HTERT-HM (cell line): ENCODE results near the genes TMCC1 and RYK.

GRCh38 chr3:129494798-129495872 is 33.3 kb upstream of the RHO start:
- RRBS = no CpG with 5 or more reads among the region's 16 CpGs

GRCh38 chr3:129577823-129578845 is 28.3 kb downstream of the PLXND1 start:
- RRBS = 93% methylated on average over 5 of the region's 22 CpGs

DNA sequence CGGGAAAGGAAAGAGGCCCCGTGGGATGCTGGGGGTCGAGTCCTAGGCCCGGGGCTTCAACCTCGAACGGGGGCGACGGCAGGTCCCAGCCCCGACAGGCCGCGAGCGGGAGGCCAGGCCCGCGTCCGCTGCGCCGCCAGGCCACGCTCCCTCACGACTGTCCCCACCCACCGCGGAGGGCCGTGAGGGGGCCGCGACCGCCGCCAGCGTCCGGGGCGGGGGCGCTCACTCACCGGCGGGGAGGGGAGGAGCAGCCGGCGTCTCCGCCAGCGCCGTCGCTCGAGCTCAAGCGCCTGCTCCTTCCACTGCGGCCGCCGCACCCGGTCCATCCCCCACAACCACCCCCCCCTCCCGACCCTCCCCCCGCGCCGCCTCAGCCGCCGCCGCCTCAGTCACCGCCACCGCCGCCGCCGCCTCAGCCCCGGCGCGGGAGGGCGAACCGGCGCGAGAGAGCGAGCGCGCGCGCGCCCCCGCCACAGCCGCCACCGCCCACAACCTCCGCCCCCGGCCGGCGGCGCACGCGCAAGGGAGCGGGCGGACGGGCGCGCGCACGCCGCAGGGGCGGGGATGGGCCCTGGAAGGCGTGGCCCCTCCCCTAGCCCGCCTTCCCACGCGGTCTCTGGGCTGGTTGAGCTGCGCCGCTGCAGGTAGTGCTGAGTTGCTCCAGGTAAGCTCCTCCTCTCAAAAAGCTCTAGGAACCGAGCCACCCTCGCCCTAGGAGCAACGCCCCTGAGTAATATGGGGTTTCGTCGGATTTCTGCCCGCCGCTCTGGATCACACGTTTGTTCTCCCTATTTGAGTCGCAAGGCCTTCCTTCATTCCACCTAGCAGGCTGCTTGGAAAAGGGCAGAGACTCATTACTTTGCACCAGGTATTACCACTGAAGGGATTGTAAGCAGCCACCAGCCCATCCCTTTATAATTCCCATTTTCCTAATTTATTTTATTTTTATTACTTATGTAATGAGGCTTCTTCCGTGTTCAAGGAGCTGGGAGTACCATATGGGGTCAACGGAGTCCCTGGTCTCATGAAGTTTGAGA is at the start of gene TMCC1:
TMCC1 (minus strand) TSS at position 451 of the 1,040 bp plus-strand sequence.
- RRBS = 1% methylated on average over 31 of the region's 105 CpGs

- RRBS = no CpG with 5 or more reads among the region's 2 CpGs
Observed at GRCh38 chr3:132346471-132346817, 29.2 kb downstream of the ACP3 start.

DNA sequence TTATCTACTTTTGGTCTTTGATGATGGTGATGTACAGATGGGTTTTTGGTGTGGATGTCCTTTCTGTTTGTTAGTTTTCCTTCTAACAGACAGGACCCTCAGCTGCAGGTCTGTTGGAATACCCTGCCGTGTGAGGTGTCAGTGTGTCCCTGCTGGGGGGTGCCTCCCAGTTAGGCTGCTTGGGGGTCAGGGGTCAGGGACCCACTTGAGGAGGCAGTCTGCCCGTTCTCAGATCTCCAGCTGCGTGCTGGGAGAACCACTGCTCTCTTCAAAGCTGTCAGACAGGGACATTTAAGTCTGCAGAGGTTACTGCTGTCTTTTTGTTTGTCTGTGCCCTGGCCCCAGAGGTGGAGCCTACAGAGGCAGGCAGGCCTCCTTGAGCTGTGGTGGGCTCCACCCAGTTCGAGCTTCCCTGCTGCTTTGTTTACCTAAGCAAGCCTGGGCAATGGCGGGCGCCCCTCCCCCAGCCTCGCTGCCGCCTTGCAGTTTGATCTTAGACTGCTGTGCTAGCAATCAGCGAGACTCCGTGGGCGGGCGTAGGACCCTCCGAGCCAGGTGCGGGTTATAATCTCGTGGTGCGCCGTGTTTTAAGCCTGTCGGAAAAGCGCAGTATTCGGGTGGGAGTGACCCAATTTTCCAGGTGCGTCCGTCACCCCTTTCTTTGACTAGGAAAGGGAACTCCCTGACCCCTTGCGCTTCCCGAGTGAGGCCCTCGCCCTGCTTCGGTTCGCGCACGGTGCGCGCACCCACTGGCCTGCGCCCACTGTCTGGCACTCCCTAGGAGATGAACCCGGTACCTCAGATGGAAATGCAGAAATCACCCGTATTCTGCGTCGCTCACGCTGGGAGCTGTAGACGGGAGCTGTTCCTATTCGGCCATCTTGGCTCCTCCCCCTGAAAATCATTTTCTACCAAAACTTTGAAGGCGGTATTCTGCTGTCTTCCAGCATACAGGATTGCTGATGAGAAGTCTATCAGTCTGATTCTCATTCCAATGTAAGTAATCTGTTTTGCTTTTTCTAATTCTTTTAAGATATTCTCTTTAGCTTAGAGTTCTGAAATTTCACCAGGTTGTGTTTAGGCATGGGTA is 40.6 kb upstream of the DNAJC13 start:
- RRBS = no CpG with 5 or more reads among the region's 40 CpGs

GRCh38 chr3:132419955-132420429 is 2.7 kb downstream of the DNAJC13 start:
- RRBS = no CpG with 5 or more reads among the region's 1 CpG

DNA sequence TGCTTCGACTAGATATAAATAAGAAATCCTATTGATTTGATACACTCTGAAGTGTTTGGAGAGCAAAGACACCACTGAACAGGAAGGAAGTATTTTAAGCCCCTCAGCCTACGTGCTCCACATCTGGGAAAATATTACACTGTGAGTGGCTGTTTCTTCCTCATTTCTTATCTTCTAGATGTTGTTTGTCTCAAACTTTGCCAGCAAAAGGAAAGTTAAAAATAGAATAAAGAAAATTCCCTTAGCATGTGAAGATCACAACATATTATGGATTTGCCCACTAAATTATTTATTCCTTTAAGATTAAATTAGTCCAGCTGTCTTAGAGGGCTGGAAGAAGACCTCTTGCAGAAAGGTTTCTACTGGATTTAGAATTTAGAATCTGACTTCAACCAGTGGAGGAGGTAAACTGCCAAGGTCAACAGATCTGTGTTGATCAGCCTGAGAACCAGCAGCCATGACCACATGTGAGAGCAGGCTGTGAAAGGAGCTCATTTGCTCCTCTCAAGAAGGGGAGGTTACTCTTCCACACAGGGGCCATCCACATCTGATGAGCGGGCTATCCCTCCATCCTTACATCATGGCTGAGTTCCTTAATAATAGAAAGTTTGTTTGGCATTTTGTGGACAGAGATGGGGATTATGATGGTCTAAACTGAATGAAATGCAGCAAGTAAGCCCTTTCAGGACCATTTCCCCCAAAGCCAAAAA is 46.3 kb upstream of the ACKR4 start:
- RRBS = no CpG with 5 or more reads among the region's 3 CpGs

DNA sequence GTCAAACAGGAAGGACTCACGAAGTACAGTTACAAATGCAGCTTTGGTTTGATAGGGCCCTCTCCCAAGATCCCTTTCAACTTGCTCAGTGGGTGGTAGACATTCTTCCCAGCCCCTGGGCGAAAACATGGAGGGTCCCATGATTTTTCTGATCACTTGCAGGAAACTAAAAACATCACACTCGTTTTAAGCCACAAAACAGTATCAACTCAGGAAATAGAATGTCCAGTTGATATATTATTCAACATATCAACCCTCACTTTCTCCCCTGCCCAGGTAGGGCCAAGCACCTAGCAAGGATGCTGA is 25.5 kb downstream of the BFSP2 start:
- RRBS = no CpG with 5 or more reads among the region's 3 CpGs

DNA sequence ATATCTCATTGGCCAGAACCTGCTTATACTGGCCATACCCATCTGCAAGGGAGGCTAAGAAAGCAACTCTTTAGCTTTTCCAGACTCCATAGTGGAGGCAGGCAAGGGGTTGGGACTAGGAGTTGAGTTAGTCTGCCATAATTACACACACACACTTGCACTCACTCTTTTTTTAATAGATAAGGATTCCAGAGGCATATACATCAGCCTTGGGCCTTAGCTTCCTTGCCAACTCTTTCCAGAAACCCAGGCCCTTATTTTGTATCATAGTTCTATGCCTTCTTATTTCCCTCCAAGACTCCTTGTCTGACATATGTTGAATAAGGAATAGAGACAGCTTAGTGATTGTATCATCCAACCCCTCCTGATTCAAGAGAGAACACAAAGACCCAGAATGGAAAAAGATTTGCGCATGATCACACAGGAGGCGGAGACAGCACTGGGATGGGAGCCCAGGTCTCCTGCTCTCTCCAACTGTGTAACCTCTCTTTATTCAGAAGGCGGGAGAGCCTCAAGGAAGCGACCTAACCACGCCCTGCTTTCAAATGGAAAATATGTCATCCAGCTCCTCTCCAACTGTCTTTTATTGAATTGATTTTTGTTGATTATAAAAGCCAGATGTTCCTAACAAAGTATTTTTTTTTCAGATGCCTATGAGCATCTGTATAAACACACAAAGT is 74.2 kb downstream of the BFSP2 start:
- RRBS = no CpG with 5 or more reads among the region's 5 CpGs

DNA sequence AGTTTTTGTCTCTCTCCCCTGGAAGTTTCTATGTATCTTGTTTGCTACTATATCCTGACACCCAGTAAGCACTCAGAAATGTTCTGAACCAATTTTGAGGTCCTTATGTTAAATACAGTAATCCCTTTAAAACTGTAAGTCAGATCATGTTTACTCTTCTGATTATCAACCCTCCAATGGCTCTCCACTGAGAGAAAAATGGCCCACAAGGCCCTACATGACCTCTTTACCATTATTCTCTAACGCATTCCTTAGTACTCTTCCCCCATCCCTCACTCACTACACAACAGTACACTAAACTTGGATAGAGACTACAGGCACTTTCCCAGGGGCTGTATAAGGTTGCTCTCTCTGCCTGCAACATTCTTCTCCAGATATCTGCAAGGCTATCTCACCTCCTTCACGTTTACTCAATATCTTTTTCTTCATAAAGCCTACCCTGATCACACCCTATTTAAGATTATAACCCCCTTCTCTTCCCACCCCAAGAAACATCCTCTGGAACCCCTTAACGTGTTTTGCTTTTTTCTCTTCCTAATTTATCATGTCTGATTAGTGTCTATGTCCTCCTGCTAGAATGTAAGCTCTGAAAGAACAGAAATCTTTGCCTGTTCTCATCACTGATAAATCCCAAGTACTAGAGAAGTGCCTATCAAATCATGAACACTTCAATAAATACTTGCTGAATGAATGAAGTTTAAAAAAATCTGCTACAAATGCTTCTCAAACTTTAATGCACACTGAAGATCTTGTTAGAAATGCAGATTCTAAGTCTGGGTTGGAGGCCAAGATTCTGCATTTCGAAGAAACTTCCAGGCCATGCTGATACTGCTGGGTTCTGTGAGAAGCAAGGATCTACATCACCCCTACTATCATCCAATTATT is 1.7 kb downstream of the TOPBP1 start:
- RRBS = no CpG with 5 or more reads among the region's 4 CpGs

DNA sequence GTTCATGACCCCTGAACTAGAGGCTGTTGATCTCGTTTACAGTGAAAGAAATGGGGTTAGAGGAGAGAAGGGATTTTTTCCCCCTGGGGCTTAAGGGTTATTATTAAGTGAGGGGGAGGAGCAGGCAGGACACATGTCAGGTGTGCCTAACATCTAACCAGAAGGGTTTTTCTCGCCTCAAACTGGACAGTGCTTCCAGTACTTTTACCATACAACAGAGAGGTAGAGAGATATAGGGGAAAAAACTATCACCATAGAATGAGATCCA is 14.1 kb upstream of the TOPBP1 start:
- RRBS = no CpG with 5 or more reads among the region's 2 CpGs

- RRBS = no CpG with 5 or more reads among the region's 7 CpGs
Observed at GRCh38 chr3:133750308-133750694, 4.1 kb downstream of the TF start.

GRCh38 chr3:133757827-133758142 is 11.6 kb downstream of the TF start:
- RRBS = no CpG with 5 or more reads among the region's 5 CpGs

GRCh38 chr3:133927435-133928113 is 31.9 kb upstream of the RAB6B start:
- RRBS = 3% methylated on average over 32 of the region's 64 CpGs

GRCh38 chr3:133943655-133943964 is 47.9 kb upstream of the RAB6B start:
- RRBS = no CpG with 5 or more reads among the region's 4 CpGs

DNA sequence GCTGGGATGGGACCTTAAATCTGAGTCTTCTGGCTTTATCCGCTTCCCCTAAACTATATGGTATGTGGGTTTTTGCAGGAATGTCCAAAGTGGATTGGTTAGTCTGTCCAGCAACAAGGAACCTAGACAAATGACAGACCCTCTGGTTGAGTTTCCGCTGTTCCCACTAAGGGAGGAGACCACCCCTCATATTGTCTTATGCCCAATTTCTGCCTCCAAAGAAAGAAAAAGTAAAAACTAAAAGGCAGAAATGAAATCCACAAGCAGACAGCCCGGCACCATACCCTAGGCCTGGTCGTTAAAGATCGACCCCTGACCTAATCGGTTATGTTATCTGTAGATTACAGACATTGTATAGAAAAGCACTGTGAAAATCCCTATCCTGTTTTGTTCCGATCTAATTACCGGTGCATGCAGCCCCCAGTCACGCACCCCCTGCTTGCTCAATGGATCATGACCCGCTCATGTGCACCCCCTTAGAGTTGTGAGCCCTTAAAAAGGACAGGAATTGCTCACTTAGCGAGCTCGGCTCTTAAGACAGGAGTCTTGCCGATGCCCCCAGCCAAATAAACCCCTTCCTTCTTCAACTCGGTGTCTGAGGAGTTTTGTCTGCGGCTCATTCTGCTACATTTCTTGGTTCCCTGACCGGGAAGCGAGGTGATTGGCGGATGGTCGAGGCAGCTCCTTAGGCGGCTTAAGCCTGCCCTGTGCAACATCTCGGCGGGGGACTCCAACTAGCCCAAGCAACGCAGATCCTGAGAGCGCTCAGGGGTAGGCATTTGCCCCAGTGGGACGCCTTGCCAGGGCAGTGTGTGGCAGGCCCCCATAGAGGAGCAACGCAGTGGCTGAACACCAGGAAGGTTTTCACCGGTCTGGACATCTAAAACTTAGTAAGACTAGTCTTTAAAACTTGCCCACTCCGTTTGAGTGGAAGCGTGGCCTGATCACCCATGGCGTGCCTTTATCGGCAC is 9.7 kb downstream of the SLCO2A1 start:
- RRBS = no CpG with 5 or more reads among the region's 31 CpGs

GRCh38 chr3:134027376-134028117 is 2.2 kb downstream of the SLCO2A1 start:
- RRBS = no CpG with 5 or more reads among the region's 9 CpGs

- RRBS = no CpG with 5 or more reads among the region's 20 CpGs
Observed at GRCh38 chr3:134028382-134029197, 1.1 kb downstream of the SLCO2A1 start.

- RRBS = 1% methylated on average over 44 of the region's 60 CpGs
Observed at GRCh38 chr3:134250727-134251294, at the start of gene RYK. RYK (minus strand) TSS chr3:134250859.

- RRBS = no CpG with 5 or more reads among the region's 3 CpGs
Observed at GRCh38 chr3:134311099-134311672, 60.5 kb upstream of the RYK start.